Mesenteric fat pad (tissue), 1 donor: ENCODE measurements around a stretch of chr5.

GRCh38 chr5:96235153-96235683, 197.8 kb downstream of the PCSK1 start:
- PRO-cap, result no peak

DNA sequence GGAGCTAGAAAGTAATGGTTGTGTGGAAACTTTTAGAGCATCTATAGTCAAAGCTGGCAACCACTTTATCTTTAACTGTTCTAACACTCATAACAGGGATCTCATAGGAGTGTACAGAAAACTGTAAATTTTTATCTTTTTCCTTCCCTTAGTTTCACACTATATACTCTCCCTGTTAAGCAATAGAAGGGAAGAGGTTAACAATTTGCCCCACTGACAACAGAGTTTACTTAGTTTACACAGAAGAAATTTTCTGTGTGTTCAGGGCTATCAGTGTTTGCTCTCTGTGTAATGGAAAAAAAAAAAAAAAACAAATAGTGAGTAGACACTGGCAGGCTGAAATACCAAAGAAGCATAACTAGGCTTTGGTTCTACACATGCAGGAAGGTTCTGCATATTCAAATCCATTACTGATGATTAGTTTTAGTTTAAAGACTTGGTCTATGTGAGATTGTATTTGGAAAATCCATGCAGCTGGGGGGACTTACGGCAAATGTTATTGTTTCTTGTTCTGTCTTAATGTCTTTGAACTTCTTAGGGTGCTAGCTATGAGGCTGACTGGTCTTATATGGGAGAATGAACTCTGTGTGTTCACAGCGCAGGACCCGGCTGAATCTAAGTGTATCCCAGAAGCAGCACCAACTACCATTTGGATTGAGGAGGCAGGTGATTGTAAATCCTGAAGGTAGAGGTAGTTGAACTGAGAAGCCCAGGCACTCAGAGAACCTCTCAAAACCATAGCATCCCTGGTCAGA, 187.5 kb downstream of the PCSK1 start:
- PRO-cap, result no peak

- PRO-cap, result no peak
These were observed 24.8 kb downstream of the PCSK1 start for GRCh38 chr5:96408097-96408800.

DNA sequence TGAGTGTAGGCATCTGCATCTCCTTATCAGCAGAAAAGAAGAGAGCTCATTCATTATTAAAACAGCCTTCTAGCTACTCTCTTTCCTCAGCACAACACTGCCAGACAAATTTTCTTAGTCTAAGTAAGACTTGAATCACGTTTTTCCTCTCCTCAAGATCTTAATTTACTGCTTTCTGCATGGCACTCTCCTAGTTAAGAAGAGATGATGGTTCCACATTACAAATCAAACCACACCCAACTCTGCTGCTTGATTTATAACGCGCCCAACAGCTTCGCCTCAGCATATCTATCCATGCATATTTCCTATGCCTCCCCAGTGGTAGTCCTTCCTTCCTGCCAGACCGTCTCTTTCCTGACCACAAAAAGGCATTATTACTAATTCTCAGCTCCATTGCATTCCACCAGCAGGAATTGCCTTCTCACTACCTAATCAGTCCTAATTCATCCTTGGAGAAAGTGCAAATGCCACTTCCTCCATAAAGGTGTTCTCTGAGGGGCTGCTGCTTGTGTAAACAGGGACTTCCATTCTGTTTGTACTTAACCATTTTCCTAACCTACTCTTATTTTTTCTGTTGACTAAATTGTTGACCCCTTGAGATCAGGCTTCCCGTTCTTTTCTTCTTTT, 95.0 kb upstream of the CAST start:
- PRO-cap, result no peak

DNA sequence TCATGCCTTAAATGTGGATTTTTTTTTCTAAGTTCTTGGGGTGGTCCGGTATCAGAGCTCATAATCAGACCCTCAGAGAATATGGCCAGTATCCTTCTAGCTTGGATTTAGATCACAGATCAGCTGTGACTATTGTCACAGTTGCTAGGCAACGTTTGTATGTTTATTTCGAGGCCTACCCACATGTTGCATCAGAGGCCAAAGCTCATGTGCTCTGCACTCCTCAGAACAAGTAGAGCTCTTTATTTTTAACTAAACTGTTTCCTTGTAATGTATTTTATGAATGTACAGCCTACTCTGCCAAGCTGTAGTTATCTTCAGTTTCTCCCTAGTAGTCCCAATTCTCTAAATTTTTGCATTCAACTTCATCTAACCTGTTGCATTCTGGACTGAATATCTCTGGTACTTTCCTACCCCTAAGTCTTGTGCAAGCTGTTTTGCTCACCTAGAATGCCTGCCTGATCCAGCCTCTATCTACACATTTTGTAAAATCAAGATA, 52.8 kb downstream of the CAST start:
- PRO-cap, result no peak

GRCh38 chr5:96718531-96719065, 56.4 kb downstream of the CAST start:
- PRO-cap, result no peak

GRCh38 chr5:96742438-96743022, 65.2 kb downstream of the ERAP1 start:
- PRO-cap, result no peak

- PRO-cap, result no peak
These were observed 64.5 kb downstream of the ERAP1 start for GRCh38 chr5:96743117-96743845.

GRCh38 chr5:96764883-96765553, 42.7 kb downstream of the ERAP1 start:
- PRO-cap, result no peak

- PRO-cap, result no peak
These were observed 32.5 kb downstream of the ERAP1 start for GRCh38 chr5:96774907-96776004.

GRCh38 chr5:96803577-96804143, 4.1 kb downstream of the ERAP1 start:
- PRO-cap, result no peak

DNA sequence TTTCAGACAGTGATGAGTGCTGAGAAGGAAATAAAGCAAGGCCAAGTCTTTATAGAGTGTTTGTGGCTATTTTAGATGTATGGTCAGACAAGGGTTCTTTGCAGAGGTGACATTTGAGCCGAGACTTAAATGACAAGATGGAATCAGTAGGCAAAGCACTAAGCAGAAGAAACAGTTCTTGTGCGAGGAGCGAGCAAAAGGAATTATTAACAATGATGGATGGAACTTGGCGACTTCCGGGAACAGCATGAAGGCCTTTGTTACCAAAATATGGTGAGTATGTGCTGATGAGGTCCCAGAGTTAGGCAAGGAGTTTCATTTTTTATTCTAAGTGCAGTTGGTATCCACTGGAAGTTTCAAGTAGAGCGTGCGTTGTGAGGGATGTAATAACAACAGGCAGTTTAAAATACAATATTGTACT, 1.6 kb upstream of the LNPEP start:
- PRO-cap, result no peak

DNA sequence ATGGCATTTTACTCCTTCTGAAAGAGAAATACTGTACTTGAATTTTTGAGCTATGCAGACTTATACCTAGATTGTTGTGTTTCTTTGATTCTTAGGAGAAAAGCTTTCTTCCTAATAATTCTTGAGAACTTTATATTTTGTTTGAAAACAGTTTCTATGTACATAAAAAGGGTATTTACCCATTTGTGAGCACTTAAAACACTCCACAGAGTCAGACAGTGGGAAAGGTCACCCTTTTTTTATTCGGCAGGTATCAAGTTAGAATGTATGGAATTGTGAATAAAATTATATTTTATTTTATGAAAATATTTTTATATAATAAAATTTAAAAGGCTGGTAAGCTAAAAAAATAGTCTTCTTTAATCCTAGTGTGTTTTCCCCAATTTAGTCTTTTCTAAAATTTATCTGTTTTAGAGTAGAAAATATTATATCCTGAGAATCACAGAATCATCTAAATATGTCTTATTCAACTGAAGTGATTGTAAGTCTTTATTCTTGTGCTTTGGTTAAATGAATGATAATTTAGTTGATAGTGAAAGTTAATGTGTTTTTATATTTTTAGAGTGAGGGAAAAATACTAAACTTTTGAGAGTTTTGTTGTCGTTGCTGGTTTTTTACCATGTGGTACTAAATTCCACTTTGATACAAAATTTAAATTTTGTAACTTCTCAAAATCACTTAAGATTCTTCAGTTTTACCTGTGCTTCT, 94.1 kb downstream of the LNPEP start:
- PRO-cap, result no peak

DNA sequence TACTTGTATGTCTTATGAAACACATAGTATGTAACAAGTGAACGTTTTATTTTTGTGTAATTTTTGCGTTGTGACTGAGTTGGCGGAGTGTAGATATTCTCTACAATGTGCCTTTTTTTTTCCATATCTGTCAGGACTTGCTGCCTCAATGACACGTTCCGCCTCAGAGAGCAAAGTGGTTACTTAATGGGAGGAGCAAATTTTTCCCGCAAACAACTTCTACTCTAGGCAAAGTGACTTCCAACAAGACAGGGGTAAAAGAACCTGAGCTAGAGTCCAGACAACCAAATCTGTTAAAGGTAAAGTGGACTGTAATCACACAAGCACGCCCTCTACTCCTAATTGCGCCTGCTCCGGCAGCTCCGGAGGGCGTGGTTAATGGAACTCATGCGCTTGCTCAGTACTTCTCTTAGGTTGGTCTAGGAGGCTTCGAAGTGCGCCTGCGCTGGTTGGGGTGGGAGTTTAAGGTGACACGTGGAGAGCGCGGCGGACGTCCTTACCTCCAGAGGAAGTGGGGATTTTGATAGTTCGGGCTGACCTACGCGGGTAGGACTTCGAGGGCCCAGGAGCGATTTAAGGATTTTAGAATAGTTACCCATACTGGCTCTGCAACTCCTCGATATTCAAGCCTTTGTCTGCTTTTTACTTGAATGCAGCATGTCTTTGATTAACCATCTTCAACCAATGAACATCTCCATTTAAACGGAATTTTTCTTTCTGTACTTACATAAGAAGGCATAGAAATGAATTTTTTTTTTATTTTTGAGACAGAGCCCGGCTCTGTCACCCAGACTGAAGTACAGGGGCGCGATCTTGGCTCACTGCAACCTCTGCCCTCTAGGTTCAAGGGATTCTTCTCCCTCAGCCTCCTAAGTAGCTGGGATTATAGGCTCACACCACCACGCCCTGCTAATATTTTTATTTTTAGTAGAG, 590 bp upstream of the RIOK2 start:
- PRO-cap, result no peak

- PRO-cap, result no peak
These were observed 664.0 kb upstream of the RGMB start for GRCh38 chr5:98109360-98109980.

DNA sequence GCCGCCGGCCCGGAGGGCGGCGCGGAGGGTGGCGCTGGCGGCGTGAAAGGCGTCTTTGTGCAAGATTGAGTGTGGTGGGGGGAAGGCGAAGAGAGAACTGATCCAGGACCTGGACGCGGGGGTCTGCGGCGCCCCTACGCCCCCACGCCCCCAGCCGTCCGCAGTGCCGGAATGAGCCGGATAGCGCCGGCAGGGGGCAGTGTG, 4.5 kb upstream of the RGMB start:
- PRO-cap, result no peak

DNA sequence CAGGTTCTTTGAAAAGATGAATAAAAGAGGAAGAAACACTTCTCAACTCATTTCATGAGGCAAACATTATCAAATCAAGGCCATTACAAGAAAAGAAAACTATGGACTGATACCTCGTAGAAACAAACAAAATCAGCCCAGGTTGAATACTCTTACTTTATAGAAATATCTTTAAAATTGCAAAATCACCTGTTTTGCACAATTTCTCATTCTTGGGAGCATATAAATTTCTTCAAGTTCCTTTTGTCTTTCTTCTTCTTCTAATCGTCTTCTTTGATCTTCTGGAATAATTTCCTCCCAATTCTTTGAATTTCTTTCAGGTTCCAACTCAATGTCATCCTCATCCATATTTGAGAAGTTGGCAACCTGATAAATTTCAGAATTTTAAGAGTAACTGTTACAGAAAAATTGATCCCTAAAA, 49.4 kb downstream of the CHD1 start:
- PRO-cap, result no peak

DNA sequence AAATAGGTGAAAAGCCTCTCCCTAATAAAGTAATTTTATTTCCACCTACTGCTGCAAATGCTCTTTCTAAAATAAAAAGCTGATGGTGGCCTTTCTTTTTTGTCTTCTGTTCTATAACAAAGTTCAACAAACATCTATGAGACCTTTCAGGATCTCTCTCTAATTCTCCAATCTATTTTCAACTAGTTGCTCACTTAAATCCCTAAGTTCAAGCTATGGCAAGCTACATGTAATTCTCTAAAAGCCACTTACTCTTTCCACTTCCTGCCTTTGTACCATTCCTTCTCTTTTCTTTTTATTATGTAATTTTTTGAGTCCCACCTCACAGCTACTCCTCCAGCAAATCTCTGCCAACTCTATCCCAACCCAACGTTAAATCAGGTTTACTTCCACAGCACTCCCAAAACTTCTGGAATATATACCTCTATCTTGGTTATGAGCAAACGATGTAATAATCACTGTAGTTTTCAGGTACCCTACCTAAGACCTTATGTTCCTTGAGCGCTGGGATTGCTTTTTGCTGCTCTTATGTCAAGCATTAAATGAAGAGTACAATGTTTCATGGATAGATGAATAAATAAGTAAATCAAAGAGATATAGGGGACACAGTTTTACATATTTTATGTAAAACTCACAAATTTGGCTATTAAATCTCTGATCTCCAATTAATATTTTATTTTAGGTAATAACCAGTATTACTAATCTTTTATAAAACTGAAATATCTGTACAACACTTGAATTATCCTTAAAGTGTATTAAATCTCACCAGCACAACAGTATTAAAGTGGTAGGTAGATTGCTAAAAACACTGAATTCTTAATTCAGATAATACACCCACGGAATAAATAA, 20.6 kb downstream of the CHD1 start:
- PRO-cap, result no peak

DNA sequence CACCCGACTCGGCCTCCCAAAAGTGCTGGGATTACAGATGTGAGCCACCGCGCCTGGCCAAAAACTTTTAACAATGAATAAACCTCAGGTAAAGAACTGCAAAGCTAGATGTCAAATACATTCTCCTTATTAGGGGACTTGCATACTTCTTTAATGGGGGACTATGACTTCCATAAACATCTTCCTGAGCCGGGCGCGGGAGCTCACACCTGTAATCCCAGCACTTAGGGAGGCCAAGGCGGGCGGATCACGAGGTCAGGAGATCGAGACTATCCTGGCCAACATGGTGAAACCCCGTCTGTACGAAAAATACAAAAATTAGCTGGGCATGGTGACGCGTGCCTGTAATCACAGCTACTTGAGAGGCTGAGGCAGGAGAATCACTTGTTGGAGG, 10.5 kb downstream of the CHD1 start:
- PRO-cap, result no peak

DNA sequence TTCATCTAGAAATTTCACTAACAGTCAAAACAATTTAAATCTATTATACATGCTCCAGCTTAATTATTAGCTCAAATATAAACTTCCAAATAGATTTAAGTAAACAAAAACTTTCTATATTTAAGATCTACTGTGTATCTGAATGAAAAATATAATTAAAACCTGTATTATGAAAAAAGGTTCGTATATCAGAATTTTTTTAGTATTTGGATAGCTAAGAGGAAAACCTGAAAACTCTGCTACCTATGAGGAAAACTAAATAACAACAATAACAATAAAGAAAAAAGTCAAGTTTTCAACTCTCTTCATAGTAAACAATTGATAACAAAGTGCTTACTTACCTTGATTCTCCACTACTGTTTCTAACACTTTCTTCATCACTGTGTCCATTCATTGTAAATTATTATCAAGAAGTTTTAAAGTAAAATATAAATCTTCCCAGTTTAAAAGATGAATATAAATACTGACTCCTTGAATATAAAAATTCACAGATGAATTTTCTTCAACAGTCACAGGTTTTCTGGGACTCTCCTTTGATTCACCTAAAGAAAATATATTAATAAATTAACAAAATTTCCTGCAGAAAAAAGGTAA, 2.7 kb downstream of the CHD1 start:
- PRO-cap, result no peak